Measurements from ENCODE around the gene GCLC.

DNA sequence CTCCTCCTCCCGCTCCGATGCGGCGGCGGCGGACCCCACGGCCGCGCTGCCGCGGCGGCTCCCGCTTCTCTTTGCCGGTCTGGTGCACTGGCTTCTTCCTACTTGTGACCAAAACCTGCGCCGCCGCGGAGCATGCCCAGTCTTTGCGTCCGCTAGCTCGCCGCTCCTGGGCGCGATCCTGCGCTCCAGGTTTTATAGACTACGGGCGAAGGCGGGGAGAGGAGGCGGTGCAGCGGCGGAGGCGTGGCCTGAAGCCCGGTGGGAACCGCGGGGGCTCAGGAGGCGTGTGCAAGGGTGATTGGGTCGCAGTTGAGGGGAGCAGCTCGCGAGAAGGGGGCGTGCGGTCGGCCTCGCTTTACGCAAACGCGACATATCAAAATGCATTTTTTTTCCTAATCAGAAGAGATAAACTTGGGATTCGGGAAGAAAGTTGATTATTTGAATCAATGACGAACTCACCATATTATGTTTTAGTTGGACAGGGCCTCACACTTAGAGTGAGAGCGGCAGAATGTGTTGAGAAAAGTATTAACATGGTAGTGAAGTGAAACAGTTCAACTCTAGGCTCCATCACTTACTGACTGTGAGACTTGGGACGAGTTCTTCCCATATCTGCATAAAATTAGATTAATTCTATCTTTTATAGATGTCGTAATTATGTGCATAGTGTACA is at the start of gene GCLC:
GCLC (minus strand) TSS at position 168 of the 673 bp plus-strand sequence.
- PRO-cap, 2 experiments: peak in 2 of 2 experiments; most common plus-strand start position 306 of the sequence (in 2); most common minus-strand start position 168 of the sequence (in 2)

- PRO-cap, 2 experiments: no peak in any of the 2 experiments
These were observed 50.8 kb downstream of the KLHL31 start for GRCh38 chr6:53614665-53615196.

- PRO-cap, 2 experiments: peak in 1 of 2 experiments; most common plus-strand start chr6:53633747 (in 1)
These were observed 32.0 kb downstream of the KLHL31 start for GRCh38 chr6:53633605-53633823.

- PRO-cap, 2 experiments: peak in 2 of 2 experiments; most common plus-strand start chr6:53734784 (in 2)
These were observed 60.3 kb upstream of the LRRC1 start for GRCh38 chr6:53734409-53735035.

GRCh38 chr6:53855063-53856007 is 60.5 kb downstream of the LRRC1 start:
- PRO-cap, 2 experiments: no peak in any of the 2 experiments

DNA sequence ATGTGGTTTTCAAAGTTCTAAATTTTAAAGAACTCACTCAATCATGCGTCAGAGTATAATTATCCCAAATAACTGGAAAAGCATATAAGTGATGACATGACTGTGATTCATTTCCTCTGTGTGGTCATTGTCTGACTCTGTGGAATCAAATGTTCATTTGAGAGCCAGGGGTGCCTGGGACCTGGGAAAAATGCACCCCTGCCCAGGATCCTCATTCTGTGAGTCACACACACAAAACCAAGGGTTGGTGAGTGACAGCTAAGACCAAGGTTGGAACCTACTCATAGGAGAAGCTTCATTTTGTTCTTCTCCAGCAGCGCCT is 127.0 kb upstream of the MLIP start:
- PRO-cap, 2 experiments: no peak in any of the 2 experiments

GRCh38 chr6:54083018-54083676 is 28.1 kb upstream of the MLIP start:
- PRO-cap, 2 experiments: no peak in any of the 2 experiments

GRCh38 chr6:54847326-54848347 is 1.1 kb downstream of the FAM83B start:
- PRO-cap, 2 experiments: peak in 1 of 2 experiments; most common minus-strand start chr6:54847412 (in 1)

- PRO-cap, 2 experiments: no peak in any of the 2 experiments
These were observed 211.3 kb upstream of the COL21A1 start for GRCh38 chr6:56458607-56459218.

- PRO-cap, 2 experiments: no peak in any of the 2 experiments
These were observed 334.5 kb downstream of the DST start for GRCh38 chr6:56619934-56620730.

- PRO-cap, 2 experiments: no peak in any of the 2 experiments
These were observed 301.0 kb downstream of the DST start for GRCh38 chr6:56653670-56653967.

- PRO-cap, 2 experiments: peak in 1 of 2 experiments; most common plus-strand start chr6:56688784 (in 1)
These were observed 266.2 kb downstream of the DST start for GRCh38 chr6:56688433-56688910.

DNA sequence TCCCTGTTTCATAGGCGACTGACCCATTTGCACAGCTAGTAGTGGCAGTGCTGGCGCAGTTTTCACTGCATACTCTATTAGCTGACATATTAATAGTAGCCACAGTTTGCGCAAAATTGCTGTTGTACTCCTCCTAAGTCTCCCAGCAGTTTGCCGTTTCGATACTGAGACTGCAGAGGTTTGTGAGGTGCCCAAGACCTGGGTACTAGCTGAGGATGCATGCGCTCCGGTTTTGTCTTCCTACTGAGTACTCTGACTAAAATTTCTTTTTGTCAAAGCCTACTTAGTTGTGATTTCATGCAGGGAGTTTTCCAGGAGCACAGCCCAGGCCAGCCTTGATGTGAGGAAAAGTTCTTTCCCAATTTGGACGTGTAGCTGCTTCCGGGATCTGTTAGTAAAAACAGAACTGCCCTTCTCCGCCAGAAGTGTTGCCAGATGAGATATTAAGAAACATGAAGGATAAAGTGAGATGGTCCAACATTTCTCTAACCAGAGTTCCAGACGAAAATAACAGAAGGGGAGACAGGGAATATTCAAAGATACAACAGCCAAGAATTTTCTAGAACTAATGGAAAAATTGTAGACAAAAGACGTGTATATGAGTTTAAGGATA is 5.7 kb downstream of the BAG2 start:
- PRO-cap, 2 experiments: no peak in any of the 2 experiments

GRCh38 chr6:57313346-57314348 is 3.8 kb upstream of the PRIM2 start:
- PRO-cap, 2 experiments: no peak in any of the 2 experiments

DNA sequence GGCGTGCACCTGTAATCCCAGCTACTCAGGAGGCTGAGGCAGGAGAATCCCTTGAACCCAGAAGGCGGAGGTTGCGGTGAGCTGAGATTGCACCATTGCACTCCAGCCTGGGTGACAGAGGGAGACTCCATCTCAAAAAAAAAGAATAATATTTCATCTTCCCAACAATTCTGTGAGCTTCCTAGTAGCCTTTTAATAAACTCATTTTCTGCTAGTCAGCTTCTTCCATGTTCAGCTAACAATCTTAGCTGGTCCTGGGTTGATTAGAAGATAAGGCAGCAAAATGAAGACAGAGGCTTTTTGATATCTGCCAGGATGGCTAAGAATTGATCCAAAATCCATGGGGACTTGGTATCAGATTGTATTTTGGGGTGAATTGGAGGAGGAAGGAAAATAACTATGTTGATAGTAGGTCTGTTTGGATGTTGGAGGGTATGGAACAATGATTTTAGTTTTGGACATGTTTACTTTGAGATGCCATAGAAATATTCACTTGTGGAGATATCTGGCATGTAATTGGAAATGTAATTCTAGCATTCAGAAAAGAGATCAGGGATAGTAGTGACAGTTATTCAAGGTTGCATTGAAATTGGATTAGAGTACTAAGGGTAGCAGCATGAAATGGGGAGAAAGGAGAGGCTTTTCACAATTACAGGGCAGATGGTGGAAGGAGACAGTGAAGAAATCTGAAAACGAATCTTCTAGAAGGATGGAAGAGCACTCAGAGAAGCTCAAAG is 103.1 kb downstream of the PRIM2 start:
- PRO-cap, 2 experiments: no peak in any of the 2 experiments

GRCh38 chr6:60622108-60622532 is 1663.9 kb downstream of the KHDRBS2 start:
- PRO-cap, 2 experiments: no peak in any of the 2 experiments

- PRO-cap, 2 experiments: no peak in any of the 2 experiments
These were observed 164.3 kb upstream of the KHDRBS2 start for GRCh38 chr6:62450267-62450811.

DNA sequence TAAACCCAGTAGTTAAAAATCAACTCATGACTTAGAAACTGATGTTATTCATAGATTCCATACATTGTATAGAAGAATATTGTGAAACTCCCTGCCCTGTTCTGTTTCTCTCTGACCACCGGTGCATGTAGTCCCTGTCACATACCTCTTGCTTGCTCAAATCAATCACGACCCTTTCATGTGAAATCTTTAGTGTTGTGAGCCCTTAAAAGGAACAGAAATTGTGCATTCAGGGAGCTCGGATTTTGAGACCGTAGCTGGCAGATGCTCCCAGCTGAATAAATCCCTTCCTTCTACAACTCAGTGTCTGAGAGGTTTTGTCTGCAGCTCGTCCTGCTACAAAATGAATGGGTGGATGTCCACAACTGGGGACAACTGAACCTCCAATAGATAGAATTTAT is 480.3 kb upstream of the KHDRBS2 start:
- PRO-cap, 2 experiments: no peak in any of the 2 experiments

DNA sequence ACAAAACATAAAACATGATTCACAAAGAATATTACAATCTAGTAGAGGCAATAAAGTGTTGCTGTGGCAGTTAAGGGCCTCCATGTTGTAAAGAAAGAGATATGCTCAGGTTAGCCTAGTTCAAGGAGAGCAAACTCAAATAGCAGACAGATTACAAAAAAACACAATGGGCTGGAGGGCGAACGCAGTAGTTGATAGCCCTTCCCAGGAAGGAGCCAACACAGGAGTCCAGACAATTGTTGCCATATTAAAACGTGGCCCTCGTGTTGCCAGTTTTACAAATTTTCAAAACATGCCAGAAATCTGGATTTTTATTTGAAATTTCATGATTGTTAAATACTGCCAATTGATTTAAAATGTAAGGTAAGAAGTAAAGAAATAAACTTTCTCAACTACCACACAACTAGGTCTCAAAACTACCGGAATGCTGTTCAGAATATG is 13.2 kb downstream of the LGSN start:
- PRO-cap, 2 experiments: no peak in any of the 2 experiments

GRCh38 chr6:63441056-63442102 is 121.6 kb upstream of the LGSN start:
- PRO-cap, 2 experiments: no peak in any of the 2 experiments